ENCODE measurements around the genes LRRIQ1 and DUSP6.

DNA sequence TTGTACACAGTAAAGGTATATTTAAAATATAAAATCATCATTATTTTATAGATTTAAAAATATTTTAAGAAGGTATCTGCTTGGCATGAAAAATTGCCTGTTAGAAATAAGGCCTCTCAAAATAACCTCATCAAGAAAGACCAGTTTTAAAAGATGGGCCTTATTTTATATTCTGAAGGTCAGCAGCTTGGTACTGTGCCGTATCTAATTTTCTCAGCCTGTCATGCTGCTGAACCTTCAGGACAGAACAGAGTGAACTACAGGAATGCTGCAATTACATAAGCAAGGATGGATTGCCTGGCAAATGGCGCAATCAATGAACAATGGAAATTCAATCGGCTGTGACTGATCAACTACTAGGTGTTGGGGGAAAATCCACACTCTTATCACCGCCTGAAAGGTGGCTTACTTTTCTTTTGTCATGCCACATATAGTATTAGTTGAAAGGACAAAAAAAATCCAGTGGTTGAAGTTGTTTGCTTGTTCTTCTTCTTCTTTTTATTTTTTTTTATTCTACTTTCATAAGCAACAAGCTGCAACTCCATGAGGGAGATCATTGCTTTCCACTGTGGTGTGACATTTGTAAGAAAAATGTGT is 8.5 kb downstream of the ACSS3 start:
- PRO-cap: no peak

- PRO-cap: no peak
Observed at GRCh38 chr12:82357710-82358056, 504 bp downstream of the CCDC59 start.

DNA sequence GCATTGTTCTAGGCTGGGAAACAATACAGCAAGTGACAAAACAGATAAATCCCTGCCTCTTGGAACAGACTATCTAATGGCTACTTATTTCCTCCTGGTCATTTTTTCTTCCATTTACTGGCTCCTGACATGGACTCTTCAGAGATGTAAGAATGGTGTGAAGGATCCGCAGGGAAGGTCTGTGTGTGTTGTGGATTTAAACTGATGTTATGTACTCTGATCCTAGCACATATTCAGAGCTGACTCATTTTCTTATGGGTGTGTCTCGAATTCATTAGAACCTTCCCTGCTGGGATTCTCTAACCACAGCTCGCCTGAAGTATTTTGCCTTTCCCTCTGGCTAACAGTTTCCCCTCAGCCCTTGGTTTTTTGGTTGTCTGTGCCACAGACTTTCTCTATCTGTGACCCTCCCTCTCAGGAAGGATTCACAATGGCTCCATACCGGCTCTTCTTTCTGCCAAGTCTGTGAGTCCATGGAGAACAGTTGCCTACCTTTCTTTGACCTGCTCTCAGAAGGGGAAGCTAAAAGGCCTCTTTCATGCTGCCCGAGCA is 53.7 kb downstream of the TMTC2 start:
- PRO-cap: no peak

GRCh38 chr12:84986200-84986520 is 49.9 kb downstream of the TSPAN19 start:
- PRO-cap: no peak

- PRO-cap: no peak
Observed at GRCh38 chr12:85035954-85036728, at the start of gene LRRIQ1. Gene LRRIQ1 (plus strand): TSS chr12:85036351.

DNA sequence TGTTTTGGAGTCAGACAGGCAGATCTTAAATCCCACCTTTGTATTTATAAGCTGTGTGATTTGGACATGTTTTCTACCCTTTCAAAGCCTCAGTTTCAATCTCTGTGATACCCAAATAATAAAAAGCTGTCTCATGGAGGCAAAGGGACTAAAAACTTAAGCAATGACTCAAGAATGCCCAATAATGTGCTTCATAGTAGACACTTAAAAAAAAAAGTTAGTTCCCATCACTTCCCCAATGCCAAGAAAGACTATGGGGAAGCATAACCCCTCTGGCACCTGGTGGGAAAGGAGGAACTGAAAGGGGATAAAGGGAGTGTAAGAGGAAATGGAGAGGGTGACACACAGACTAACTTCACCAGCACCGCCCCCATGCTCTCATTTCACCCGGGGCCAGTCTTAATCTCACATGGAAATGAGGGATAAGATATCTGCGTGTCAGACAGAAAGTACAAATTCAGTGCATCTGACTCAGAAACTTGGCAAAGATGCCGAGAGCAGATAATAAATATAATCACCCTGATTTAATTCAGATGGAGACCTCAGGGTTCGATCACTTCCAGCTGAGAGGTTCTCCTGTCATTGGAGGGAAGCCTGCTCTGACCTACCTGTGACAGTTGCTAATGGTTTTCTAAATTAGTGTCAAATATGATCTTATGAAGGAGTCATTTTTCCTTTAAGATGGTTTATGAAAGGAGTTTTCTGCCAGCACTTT is 191.7 kb downstream of the DUSP6 start:
- PRO-cap: no peak

GRCh38 chr12:89212268-89212857 is 139.9 kb downstream of the DUSP6 start:
- PRO-cap: no peak

DNA sequence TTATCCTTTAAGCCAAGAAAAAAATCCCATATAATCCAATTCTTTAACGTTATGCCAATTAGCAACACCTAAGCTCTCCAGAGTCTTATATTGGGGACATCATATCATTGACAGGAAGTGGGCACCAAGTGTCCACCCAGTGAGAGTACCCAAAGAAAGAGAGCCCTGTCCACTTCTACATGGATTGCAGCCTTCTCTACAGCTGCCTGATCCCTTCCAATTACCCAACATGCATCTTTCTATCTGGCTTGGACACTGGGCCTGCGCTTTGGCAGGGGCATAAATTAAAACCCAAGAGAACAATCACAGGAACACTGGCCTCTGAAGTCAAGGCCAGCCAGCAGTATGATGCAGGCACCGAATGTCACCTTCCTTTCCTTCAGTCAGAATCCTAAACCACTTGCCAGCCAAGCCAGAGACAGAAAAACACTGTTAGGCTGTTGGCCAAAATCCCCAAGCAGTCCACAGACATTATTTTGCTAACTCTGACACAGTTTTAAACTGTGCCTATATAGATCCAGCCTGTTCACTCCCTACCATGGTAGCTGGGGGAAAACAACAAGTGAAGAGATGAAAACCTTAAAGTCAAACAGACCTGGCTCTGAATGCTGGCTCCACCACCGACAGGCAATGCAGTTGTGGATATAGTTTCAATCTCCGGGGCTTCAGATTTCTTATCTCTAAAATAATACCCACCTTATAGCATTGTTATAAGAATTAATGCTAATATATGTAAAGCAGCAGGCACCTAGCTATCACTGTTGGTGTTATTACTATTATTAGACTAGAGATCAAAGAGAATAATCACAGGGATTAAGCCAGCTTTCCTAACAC is 113.6 kb downstream of the DUSP6 start:
- PRO-cap: no peak

GRCh38 chr12:89352136-89352574 is at the start of gene DUSP6:
Gene DUSP6 (minus strand): TSS chr12:89352501.
- PRO-cap: unidirectional peak, minus-strand start at chr12:89352256; bidirectional peak, plus-strand start at chr12:89352715, minus-strand start at chr12:89352497

GRCh38 chr12:89375597-89376288 is 23.4 kb upstream of the DUSP6 start:
- PRO-cap: no peak

DNA sequence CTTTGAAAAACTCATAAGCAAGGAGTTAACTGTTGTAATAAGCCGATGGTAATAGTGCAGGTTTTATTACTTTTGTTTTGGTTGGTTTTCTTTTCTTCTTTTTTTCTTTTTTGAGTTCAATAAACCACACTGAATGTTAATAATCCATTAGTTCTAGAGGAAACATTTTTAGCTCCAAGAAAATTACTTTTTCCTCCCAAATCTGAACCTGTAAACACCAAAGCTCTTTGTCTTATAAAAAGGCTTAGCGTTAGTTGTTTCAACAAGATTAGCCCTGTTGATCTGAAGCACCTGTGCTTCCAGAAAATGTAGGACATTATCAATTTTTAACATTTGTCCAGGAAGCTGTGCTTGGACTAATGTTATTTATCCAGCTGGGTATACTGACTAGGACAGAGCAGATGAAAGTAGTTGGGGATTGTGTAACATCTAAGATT is 30.7 kb upstream of the DUSP6 start:
- PRO-cap: no peak

DNA sequence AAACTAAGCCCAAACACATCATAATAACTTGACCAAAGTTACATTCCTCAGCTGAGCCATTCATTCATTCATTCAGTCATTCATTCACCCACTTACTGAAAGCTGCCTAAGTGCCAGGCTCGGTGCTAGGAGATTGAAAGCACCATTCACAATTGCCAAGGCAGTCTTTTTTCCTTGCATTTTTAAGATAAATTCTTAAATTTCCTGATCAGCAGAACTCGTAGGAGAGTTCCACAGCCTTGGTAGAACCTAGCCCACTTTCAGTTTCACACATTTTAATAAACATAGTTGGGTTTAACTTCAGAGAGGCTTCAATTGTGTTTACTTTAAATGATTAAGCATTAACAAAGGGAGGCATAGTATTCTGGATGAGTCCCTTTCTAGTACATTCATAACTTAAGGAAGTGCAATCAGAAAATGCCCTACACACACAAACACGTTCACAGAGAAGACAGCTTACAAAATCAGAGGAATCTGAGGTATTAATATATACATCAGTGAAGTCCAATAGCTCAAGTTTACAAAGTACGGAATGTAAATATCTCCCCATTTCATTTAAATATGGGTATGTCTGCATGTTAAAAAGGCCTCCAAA is 2.9 kb downstream of the GALNT4 start:
- PRO-cap: no peak

DNA sequence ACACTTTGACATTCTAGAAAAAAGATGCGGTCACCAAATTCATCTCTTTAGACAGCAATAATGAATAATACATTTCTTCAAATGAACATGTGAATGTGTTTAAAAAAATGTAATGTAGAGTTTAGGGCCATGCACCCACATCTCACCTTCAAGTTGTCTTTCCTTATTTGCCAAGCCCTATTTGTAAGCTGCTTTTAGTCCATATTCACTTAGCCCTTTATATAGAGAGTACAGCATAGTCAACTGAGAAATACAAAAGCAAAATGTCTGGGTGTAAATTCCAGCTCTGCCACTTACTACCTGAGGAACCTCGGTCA is 66.5 kb upstream of the POC1B start:
- PRO-cap: no peak

GRCh38 chr12:89656796-89657339 is 51.8 kb downstream of the ATP2B1 start:
- PRO-cap: no peak

DNA sequence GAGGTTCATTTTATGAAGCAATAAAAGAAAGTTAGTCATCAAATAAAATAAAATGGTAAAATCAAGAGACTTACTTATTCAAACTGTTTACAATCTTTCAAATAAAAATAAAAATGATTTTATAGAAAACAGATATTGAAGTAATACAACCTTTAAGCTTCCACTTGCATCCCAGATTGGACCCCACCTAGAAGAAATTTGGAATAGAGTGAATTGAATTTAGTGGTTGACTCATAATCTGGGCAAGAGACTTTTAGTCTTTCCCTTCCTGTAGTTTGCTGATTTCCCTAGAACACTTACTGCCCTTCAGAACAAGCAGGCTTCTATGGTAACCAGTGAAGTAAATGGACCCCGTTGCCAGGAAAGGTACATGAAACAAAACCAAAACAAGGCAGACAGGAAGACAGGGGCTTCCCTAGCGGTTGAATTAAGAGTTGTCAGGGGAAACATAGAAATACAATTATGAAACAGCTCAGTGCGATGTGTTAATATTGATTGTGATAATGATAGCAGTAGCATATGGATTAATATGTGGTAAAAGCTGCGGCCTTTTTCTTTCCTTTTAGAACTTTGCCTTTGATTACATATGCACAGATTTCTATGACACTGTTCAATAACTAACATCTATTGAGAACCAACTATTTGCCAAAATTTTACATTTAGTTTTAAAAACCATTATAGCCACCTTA is 241.2 kb upstream of the ATP2B1 start:
- PRO-cap: no peak

GRCh38 chr12:91183560-91183853 is 890 bp upstream of the DCN start:
- PRO-cap: no peak

DNA sequence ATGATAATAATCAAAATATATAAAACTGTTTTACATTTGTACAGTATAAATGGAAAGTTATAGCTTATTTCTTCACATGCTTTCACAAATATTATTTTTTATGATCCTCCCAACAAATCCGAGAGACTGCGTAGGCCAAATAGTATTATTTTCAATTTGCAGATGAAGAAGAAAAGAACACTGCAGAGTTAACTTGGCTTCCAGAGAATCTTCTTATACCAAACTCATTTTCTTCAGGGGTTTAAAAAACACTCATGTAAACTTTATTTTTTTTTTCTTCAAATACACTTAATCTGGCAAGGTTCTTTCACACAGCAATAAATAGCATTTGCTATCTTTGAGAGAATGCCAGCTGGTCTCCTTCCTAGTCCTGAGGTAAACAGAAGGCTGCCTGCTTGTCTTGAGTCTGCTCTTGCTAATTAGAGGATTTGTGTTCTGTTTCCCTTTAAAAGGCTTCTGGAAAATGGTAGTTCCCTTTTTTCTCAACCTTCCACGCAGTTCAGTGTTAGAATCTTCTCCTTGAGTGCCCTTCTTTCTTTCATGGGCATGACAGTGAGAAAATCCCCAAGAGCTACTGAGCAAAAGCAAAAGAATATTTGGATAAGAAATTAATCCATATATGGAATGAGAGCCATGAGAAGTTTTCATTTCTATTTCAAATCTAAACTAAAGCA is 92.2 kb upstream of the DCN start:
- PRO-cap: no peak

GRCh38 chr12:91633401-91634468 is 451.1 kb upstream of the DCN start:
- PRO-cap: no peak

GRCh38 chr12:91721008-91721322 is 424.7 kb downstream of the BTG1 start:
- PRO-cap: no peak

GRCh38 chr12:91871669-91872360 is 273.8 kb downstream of the BTG1 start:
- PRO-cap: no peak